Skeletal muscle tissue (tissue), 7 donors: ENCODE data around the genes C14orf28, FANCM and RPS29.

DNA sequence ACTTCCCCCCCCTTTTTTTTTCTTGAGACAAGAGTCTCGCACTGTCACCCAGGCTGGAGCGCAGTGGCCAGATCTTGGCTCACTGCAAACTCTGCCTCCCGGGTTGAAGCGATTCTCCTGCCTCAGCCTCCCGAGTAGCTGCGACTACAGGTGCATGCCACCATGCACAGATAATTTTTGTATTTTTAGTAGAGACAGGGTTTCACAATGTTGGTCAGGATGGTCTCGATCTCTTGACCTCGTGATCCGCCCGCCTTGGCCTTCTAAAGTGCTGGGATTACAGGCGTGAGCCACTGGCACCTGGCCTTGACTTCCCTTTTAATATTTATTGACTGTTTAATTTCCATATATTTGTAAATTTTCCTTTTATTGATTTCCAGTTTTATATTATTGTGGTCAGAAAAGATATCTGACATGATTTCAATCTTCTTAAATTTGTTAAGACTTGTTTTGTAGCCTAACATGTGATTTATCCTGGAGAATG lies 20.7 kb downstream of the FBXO33 start:
- PRO-cap, 3 experiments, result no peak in any of the 3 experiments
- RAMPAGE, long total RNA, result no peak
- RRBS, 2 experiments, result no CpG with 5 or more reads among the region's 11 CpGs

DNA sequence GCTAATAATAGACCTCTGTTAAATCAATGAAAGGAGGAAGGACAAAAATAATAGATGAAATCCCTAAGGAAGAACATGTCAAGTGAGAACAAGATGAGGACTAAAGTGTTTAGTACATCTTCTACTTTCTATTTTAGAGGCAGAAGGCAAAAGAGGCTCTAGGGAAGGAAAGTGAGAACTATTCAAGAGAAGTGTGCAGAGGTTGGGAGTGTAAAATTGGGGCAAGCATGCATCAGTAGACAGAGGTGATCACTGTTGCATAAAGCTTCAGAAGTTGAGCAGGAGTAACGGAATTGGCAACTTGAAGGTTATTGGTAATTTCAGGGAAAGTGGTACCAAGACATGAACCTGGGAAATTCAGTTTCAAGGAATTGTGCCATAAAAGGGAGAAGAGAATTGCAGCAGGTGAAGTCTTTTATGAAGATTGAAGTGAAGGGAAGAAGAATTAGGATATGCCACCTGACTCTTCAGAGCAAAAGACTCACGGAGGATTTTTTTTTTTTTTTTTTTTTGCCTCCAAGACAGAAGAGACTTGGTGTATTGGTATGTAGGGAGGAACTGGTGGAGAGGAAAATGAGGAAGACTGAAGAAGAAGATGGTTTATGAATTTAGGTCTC lies 57.1 kb upstream of the FBXO33 start:
- PRO-cap, 3 experiments, result no peak in any of the 3 experiments
- RAMPAGE, long total RNA, result no peak
- RRBS, 2 experiments, result no CpG with 5 or more reads among the region's 2 CpGs

DNA sequence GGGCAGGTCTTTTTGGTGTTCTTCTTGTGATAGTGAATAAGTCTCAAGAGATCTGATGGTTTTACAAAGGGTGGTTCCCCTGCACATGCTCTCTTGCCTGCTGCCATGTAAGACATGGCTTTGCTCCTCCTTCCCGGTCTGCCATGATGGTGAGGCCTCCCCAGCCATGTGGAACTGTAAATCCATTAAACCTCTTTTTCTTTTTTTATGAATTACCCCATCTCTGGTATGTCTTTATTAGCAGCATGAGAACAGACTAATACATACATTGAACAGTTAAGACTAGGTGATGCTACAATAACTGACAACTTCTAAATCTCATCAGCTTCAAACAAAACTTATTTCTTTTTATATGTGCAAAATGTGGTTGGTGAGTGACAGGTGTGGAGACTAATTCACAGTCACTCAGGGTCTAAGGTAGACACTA lies 314.1 kb downstream of the FSCB start:
- PRO-cap, 3 experiments, result no peak in any of the 3 experiments
- RAMPAGE, long total RNA, result no peak
- RRBS, 2 experiments, result no CpG with 5 or more reads among the region's 1 CpG

DNA sequence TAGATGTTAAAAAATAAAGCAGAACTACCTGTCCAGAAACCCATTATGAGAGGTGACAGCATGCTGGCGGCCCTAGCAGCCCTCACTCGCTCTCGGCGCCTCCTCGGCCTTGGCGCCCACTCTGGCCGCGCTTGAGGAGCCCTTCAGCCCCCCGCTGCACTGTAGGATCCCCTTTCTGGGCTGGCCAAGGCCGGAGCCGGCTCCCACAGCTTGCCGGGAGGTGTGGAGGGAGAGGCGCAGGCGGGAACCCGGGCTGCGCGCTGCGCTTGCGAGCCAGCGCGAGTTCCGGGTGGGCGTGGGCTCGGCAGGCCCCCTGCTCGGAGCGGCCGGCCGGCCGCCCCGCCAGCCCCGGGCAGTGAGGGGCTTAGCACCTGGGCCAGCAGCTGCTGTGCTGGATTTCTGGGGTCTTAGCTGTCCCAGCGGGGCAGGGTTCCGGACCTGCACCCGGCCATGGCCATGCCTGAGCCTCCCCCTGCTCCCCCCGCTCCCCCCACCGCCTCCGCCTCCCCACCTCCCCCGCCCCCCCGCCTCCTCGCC lies 98.6 kb upstream of the C14orf28 start:
- PRO-cap, 3 experiments, result no peak in any of the 3 experiments
- RAMPAGE, long total RNA, result no peak
- RRBS, 2 experiments, result 77 to 86% methylated on average over 2 of the region's 40 CpGs

- PRO-cap, 3 experiments, result peak in 3 of 3 experiments; most common plus-strand start chr14:44897460 (in 2); most common minus-strand start chr14:44896997 (in 1)
- RAMPAGE, long total RNA, result no peak
- RRBS, 2 experiments, result 2% methylated on average over 38 of the region's 95 CpGs
Observed at GRCh38 chr14:44896720-44898105, at the start of gene C14orf28. TSS of gene C14orf28 (plus strand) at chr14:44897275.

DNA sequence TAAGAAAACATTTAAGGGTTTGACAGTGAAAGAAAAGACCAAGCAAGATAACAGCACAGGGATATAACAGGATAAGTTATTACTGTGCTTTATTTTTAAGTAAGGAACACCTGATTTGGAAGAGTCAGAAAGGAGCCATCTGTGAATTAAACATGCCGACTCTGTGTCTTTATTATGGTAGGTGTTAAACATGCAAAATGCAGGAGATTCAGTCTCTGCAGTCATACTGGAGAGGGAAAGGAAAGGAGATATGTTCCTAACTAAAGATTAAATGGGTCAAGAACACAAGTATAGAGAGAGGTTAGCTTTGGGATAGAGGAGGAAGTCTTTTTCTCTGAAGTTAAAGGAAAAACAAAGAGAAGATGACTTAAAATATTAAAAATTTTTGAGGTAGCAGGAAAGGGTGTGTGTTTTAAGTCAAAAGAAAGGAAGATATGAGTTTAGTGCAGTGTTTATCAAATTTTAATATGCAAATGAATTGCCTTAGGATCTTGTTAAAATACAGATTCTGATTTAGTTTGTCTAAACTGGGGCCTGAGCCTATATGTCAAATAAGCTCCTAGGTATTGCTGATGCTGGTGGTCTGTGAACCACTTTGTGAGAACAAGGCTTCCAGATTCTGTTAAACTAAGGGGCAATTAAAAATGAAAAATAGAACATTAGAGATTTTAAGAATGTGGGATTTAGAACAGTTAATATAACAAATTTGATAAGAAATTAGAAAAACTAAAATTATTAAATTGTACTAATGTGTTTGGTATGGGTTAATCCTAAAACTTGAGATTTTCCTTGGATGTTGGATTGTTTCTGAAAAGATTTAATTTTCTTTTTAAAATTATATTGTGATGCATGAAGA lies 21.2 kb downstream of the TOGARAM1 start:
- PRO-cap, 3 experiments, result no peak in any of the 3 experiments
- RAMPAGE, long total RNA, result no peak
- RRBS, 2 experiments, result no CpG with 5 or more reads among the region's 1 CpG

DNA sequence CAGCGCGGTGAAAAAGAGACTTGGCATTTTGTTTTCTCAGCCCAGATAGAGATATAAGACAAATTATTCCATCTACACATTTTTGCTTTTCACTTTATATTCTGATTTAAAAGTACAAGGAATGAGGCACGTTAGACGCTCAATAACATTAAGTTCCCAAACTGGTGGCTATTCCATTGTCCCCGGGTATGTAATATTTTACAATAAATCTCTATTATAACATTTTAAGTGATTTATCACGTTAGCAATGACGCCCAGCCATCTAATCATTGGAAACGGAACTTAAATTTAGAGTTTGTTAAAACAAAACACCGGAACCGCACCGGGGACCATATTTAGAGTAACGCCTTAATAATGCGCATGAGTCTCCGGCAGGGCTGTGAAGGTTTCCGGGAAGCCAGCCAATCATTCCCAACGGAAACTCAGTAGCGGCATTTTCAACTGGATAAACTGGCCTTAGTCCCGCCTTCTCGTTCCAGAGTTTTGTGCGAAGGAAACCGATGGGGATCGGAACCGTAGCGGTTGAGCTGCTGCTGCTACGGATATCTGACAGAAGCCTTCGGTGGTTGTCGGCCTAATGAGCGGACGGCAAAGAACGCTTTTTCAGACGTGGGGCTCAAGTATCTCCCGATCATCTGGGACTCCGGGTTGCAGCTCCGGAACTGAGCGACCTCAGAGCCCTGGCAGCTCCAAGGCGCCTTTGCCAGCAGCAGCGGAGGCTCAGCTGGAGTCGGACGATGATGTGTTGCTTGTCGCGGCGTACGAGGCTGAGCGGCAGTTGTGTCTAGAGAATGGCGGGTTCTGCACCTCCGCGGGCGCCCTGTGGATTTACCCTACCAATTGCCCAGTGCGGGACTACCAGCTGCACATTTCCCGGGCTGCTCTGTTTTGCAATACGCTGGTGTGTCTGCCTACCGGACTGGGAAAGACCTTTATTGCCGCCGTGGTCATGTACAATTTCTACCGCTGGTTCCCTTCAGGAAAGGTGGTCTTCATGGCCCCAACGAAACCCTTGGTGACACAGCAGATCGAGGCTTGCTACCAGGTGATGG lies at the start of gene FANCM:
Gene FANCM (plus strand): TSS at position 476 of the 1,052 bp plus-strand sequence.
- PRO-cap, 3 experiments, result peak in 2 of 3 experiments; most common plus-strand start position 478 of the sequence (in 2); most common minus-strand start position 271 of the sequence (in 1)
- RAMPAGE, long total RNA, result no peak
- RRBS, 2 experiments, result 0 to 1% methylated on average over 3 to 7 of the region's 57 CpGs

GRCh38 chr14:45232389-45232882 lies 20.6 kb downstream of the MIS18BP1 start:
- PRO-cap, 3 experiments, result no peak in any of the 3 experiments
- RAMPAGE, long total RNA, result no peak
- RRBS, 2 experiments, result no CpG with 5 or more reads among the region's 4 CpGs

- PRO-cap, 3 experiments, result no peak in any of the 3 experiments
- RAMPAGE, long total RNA, result no peak
- RRBS, 2 experiments, result no CpG with 5 or more reads among the region's 14 CpGs
Observed at GRCh38 chr14:45889016-45889505, 636.1 kb upstream of the MIS18BP1 start.

DNA sequence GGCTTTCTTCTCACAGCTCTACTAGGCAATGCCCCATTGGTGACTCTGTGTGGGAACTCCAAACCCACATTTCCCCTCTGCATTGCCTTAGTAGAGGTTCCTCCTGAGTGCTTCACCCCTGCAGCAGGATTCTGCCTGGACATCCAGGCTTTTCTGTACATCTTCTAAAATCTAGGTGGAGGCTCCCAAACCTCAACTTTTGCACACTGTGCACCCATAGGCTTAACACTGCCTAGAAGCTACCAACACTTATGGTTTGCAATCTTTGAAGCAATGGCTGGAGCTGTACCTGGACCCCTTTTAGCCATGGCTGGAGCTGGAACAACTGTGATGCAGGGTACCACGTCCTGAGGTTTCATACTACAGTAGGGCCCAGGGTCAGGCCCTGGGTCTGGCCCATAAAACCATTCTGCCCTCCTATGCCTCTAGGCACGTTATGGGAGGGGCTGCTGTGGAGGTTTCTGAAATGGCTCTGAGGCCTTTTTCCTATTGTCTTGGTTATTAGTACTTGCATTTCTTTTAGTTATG lies 851.8 kb downstream of the RPS29 start:
- PRO-cap, 3 experiments, result no peak in any of the 3 experiments
- RAMPAGE, long total RNA, result no peak
- RRBS, 2 experiments, result no CpG with 5 or more reads among the region's 2 CpGs

- PRO-cap, 3 experiments, result no peak in any of the 3 experiments
- RAMPAGE, long total RNA, result no peak
- RRBS, 2 experiments, result no CpG with 5 or more reads among the region's 2 CpGs
Observed at GRCh38 chr14:49574493-49574794, 11.7 kb downstream of the RPS29 start.

GRCh38 chr14:49585268-49585715 lies 888 bp downstream of the RPS29 start:
- PRO-cap, 3 experiments, result no peak in any of the 3 experiments
- RAMPAGE, long total RNA, result no peak
- RRBS, 2 experiments, result no CpG with 5 or more reads among the region's 20 CpGs

DNA sequence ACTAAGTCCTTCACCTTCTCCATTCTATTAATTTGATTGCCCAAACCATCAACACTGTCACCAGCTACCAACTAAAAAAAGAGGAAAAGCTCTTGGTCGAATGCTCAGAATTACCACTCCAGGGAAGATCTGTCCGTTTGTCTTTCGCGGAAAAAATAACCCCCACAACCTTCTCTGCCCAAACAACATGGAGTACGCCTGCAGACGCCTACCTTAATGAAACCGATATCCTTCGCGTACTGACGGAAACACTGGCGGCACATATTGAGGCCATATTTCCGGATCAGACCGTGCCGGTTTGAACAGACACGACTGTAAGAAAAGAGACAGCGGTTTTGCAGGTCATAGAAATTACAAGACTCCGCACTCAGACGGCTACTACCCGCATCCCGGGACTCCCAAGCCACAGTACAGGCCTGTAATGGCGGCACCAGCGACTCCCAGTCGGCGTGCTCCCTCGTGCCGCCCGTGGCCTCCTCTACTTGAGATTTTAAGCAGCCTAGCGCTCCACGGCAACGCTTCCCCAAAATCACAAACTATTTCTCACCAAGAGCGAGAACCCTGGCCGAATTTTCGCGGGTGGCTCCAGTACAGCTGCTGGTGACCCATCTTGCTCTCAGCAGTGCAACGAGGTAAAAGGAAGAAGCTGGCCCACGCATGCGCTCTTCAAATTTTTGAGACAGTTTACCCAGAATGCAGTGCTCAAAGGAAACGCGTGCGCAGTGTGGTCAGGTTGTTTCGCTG lies at the start of gene RPS29:
Gene RPS29 (minus strand): TSS at position 643 of the 744 bp plus-strand sequence.
- PRO-cap, 3 experiments, result peak in 3 of 3 experiments; most common minus-strand start position 639 of the sequence (in 2)
- RAMPAGE, long total RNA, result no peak
- RRBS, 2 experiments, result under 1 to 3% methylated on average over 6 of the region's 41 CpGs

- PRO-cap, 3 experiments, result no peak in any of the 3 experiments
- RAMPAGE, long total RNA, result no peak
- RRBS, 2 experiments, result no CpG with 5 or more reads among the region's 7 CpGs
Observed at GRCh38 chr14:49623879-49624490, 3.4 kb downstream of the MGAT2 start.

- PRO-cap, 3 experiments, result no peak in any of the 3 experiments
- RAMPAGE, long total RNA, result no peak
- RRBS, 2 experiments, result no CpG with 5 or more reads among the region's 12 CpGs
Observed at GRCh38 chr14:49830967-49832054, 21.3 kb downstream of the NEMF start.

DNA sequence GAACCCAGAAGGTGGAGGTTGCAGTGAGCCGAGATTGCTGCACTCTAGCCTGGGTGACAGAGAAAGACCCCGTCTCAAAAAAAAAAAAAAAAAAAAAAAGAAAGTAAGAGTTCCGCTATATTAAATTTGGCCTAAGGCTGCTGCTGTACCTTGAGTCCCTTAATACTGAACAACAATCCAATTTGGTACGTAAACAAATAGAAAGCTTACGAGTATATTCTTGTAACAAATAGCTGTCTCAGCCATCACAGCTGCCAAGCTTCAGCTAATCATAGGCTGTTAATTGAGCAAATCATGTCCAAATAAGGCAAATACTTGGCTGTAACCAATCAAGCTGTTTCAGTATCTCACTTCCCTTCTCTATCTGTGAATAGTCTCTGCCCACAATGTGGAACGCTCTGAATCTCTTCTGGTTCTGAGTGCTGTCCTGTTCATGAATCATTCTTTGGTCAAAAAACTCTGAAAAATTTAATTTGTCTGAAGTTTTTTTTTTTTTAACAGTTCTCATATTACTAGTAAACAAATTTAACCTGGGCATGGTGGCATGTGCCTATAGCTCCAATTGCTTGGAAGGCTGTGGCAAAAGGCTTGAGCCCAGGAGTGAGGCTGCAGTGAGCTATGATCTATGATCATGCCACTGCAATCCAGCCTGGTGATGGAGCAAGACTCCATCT lies 5.8 kb upstream of the NEMF start:
- PRO-cap, 3 experiments, result no peak in any of the 3 experiments
- RAMPAGE, long total RNA, result no peak
- RRBS, 2 experiments, result no CpG with 5 or more reads among the region's 6 CpGs

DNA sequence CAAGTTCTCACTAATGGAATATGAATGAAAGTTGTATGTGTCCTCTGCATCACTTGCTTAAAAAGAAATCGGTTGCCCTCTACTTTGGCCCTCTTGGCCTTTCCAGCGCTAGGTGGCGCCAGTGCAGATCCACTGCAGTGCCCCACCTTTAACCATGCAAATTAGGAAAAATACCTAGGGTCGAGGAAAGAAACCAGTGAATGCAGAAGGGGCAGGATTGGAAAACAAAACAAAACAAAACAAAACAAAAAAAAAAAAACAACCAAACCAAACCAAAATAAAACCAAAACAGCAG lies 12.8 kb upstream of the NEMF start:
- PRO-cap, 3 experiments, result no peak in any of the 3 experiments
- RAMPAGE, long total RNA, result no peak
- RRBS, 2 experiments, result no CpG with 5 or more reads among the region's 4 CpGs

DNA sequence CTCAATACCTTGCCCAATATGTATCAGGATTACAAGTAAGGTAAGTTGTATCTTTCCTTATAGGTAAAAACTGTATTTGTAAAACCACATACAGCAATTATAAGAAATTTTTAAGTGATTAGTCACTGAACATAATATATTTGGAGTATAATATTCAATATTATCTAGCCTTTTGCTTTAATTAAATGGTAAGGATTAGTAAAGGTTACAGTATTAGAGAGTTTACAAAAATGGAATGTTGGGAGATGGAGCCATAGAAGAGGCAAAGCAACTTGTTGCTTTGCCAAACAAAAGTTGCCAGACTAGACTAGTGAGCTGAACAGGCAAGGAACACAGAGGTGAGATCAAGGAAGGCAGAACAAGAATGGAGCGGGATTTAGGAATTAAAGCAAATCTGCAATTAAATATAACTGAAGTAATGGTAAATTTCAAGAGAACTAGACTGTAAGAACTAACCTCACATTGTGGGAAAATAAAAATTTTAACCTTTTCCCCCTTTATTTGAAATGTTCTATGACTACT lies 5.0 kb downstream of the ARF6 start:
- PRO-cap, 3 experiments, result no peak in any of the 3 experiments
- RAMPAGE, long total RNA, result no peak
- RRBS, 2 experiments, result no CpG with 5 or more reads among the region's 1 CpG

DNA sequence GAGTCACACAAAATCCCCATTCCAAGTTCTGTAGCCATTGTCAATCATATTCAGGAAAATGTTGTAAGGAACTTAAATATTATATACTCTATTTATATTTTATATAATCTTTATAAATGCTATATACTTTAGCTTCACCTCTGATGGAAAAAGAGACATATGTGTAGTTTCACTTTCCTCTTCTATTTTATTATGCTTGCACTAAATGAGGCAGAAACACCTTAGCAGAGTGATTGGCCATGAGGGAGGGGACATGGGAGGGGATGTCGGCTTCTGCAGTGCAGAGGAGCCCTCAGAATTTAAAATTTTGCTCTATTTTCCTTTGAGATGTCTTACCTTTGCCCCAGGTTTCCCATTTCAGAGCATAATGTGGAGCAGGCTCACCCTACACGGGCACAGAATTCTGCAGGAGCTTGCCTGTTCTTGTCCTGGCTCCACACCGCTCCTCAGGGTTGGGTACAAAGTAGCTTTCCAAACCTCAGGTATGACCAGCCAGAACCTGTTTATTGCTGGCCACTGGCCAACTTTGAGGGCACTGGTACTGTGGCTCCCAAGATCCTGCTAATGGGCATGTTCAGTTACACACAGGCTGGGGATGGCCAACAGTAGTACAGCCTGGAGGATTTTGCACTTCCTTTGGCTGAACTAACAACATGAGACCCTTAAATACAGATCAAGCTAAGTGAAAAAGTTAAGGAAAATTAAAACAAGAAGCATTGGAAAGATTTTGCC lies 57.9 kb downstream of the ARF6 start:
- PRO-cap, 3 experiments, result no peak in any of the 3 experiments
- RAMPAGE, long total RNA, result no peak
- RRBS, 2 experiments, result no CpG with 5 or more reads among the region's 3 CpGs

DNA sequence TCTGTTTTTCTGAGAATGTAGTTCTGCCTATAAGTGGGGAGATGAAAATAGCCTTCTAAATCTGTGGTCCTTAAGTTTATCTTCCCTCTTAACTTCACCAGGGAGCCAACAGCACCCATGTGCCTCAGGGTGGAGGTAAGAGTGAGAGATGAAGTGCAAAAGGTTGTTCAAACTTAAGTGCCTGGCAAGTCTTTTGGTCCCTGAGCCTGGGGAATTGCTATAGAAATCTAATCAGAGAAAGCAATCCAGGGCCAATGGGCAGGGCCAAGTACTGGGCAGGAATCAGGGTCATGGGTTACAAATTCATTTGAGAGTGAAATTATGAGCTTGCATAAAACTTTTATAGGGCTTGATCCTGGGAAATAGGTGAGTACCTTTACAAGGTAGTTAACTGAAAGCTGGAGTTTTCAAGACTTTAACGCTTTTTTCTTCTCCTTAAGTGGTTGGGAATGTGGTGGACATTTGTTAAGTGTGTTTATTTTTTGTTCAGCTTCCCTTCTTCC lies 59.1 kb downstream of the ARF6 start:
- PRO-cap, 3 experiments, result no peak in any of the 3 experiments
- RAMPAGE, long total RNA, result no peak
- RRBS, 2 experiments, result no CpG with 5 or more reads among the region's 1 CpG